Daoy (cell line): ENCODE measurements around a stretch of chr10.

DNA sequence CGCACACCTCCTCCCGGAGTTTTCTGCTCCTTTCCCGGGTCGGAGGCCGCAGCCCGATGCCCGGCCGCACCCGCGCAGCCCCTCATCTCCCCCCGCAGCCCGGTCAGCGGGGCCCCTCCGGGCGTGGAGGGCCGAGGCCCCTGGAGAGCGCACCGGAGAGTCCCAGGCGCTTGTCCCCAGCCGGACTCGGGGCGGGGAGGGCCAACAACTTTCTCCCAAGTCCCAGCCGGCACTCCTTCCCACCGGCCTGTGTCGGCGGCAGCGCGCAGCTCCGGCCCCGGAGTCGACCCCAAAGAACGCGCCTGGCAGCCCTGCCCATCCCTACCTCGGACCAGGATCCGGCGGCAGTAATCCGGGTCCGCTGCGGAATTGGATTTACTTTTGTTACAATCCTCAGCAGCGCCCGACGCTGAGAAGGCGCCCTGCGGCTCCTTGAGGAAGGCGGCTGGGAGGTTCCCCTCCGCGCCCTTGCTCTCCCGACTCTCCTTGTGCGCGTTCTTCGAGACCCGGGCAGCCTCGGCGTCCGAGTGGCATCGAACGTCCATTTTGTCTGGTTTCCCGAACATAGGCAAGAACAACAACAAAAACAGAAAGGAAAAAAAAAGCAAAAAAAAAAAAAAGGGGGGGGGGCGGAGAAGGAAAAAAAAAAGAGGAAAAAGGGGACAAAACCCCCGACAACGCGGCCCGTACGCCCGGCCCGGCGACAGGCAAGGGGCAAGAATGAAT lies 416 bp downstream of the VAX1 start:
- RAMPAGE, long total RNA: no peak

- RAMPAGE, long total RNA: no peak
Observed at GRCh38 chr10:117371119-117371499, 4.1 kb downstream of the PDZD8 start.

GRCh38 chr10:117375861-117376224 lies 603 bp upstream of the PDZD8 start:
- RAMPAGE, long total RNA: no peak

- RAMPAGE, long total RNA: no peak
Observed at GRCh38 chr10:117442956-117443490, 67.8 kb upstream of the PDZD8 start.

DNA sequence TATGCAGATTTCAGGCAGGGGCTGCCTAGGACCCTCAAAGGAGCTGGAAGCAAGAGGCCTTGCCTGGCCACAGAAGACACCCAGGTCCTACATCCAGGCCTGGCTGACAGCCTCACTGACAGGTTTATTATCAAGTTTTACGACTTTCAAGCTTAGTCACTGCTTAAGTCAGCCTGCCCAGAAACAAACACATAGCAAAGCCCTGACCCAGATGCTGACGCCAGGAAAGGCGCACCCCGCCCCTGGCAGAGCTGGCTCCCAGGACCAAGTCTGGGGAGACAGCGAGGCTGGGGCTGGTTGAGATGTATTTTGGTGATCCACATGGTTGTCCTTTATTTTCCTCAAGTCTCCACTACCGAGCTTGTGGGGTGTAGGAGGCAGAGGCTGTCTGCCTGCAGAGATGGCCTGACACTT lies 80.7 kb upstream of the EMX2 start:
- RAMPAGE, long total RNA: no peak

GRCh38 chr10:117543967-117544613 lies 1.5 kb downstream of the EMX2 start:
- RAMPAGE, long total RNA: no peak

DNA sequence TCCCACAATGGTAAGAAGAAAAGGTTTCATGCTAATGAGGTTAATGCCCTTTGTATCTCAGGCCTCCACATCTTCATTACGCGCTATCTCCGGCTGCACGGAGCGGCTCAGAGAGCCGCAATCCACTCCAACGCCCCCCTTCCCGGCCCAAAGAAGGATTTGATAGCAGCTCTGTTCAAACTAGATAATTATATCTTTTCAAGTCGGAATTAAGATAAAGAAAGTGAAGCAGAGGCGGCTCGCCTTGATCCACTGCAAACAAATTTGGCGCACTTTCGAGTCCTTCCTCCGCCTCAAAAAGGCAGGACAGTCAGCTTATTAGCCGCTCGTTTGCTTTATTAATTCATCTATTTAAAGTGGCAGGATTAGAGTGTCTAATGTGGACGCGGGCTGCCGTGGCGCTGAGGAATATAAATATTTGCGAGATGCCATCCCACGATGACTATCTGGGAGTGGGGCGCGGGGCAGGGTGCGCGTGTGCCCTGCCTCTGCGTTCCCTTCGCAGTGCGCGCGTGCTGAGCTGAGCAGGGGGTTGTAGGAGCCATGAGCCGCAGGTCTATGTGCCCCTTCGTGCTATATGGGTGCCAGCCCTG lies 8.9 kb downstream of the EMX2 start:
- RAMPAGE, long total RNA: no peak

DNA sequence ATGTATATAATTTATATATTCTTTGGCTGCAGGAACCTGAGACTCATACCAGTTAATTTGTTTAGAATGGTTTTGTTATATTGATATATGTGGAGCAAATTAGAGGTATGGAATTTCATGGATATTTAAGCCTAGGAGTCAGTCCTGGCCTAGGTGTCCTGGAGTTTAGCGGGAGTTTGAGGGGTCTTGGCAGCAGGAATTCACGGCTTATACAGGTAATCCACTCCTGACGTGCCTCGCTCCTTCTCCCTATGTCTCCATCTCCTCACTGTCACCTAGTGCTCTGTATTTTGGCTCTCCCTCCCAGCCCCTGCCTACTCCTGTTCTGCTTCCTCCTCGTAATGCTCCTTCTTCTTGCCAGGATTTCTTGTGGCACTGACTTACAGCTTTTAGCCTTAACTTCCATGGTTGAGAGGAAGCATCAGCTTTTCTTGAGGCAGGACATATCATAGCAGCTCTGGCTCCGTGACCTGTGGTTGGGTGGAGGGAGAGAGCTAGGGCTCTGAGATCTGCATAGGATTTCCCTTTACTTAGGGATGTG lies 10.4 kb upstream of the RAB11FIP2 start:
- RAMPAGE, long total RNA: no peak

- RAMPAGE, long total RNA: no peak
Observed at GRCh38 chr10:118778783-118779171, 24.0 kb upstream of the CACUL1 start.

- RAMPAGE, long total RNA: no peak
Observed at GRCh38 chr10:119073374-119074171, 7.0 kb downstream of the EIF3A start.

- RAMPAGE, long total RNA: no peak
Observed at GRCh38 chr10:119306558-119307136, 99.3 kb downstream of the GRK5 start.

DNA sequence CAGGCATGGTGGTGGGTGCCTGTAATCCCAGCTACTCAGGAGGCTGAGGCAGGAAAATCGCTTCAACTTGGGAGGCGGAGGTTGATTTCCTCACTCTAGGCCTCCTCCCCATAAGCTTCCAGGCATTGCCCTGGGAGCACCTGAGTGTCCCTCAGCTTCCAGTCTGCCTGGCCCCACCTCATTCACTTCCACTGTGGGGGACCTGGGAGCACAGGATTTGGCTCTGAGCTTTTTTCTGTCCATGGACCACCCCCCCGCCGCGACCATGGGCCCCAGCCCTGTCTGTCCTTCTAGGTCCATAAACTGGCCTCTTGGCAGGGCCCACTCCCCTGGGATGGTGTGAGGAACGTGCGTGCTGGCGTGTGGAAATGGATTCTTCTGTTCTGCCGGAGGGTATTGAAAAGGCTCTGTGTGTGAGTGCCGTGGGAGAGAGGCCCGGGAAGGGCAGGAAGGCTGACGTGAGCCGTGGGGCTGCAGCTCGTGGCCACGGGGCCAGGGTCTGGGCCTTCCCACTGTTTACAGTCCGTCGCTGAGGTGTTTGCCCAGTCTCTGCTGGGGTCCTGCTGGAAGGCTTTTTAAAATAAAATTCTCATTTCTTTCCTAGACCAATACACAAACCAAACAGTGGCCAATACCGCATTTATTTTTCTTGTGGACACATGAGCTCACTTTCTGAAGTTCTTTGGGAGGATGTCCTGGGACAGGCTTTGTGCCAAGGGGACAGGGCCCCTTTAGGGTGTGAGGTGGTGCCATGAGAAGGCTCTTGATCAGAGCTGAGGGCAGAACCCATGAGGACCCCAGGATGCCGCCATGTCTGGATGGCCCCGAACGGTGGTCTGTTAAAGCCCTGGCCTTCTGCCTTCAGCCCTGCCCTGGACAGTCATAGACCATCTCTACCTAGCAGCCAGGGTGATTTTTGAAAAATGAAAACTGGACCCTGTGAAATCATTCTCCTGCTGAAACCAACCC lies 123.8 kb downstream of the GRK5 start:
- RAMPAGE, long total RNA: no peak

GRCh38 chr10:119341007-119341945 lies 133.9 kb downstream of the GRK5 start:
- RAMPAGE, long total RNA: no peak

DNA sequence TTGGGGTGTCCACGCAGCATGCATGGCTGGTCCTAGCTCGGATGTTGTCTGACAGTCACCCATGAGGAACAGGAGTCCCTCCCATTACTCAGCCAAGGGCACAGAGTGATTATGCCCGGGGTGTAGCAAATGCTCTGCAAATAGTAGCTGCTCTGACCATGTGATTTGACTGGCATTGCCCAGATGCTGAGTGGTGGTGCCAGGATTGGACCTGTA lies 150.7 kb downstream of the GRK5 start:
- RAMPAGE, long total RNA: no peak

GRCh38 chr10:119395289-119395919 lies 147.1 kb downstream of the RGS10 start:
- RAMPAGE, long total RNA: no peak

DNA sequence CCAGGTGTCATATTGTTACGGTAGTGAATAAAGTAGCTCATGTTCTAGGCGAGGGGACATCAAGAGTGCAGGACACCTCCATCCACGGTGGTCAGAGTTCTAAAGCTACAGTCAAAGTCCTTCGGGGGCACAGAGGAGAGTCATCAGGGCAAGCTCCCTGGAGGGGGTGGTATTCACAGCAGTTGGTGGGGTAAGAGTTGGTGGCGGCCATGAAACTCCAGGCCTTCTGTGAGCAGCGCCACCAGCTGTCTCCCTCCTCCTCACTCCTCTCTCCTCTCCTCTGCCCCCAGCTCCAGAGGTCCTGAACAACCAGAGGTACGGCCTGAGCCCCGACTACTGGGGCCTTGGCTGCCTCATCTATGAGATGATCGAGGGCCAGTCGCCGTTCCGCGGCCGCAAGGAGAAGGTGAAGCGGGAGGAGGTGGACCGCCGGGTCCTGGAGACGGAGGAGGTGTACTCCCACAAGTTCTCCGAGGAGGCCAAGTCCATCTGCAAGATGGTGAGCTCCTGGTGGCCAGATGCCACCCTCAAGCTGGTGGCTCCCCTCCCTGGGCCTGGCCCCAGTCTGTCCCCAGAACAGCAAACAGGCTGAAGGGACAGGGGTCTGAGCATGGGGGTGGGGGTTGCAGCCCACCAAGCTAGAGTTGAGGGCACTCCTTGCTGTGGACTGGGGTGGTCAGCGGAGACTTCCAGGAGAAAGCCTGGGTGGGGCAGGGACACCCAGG lies 99.1 kb downstream of the RGS10 start:
- RAMPAGE, long total RNA: no peak

DNA sequence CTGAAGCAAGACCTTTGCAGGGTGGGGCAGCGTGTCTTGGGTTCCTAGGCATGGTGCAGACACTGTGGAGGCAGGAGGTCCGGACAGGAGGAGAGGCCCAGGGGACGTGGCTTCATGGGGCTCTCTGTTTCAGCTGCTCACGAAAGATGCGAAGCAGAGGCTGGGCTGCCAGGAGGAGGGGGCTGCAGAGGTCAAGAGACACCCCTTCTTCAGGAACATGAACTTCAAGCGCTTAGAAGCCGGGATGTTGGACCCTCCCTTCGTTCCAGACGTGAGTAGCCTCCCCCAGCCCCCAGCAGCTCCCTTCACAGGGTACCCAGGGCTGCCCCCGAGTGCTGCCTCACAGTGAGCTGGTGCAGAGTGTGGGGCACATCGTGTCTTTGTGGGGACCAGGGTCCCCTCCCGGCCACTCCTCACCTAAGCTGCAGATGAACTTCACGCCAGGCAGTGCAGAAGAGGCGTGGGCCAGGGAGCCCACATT lies 94.5 kb downstream of the RGS10 start:
- RAMPAGE, long total RNA: no peak

DNA sequence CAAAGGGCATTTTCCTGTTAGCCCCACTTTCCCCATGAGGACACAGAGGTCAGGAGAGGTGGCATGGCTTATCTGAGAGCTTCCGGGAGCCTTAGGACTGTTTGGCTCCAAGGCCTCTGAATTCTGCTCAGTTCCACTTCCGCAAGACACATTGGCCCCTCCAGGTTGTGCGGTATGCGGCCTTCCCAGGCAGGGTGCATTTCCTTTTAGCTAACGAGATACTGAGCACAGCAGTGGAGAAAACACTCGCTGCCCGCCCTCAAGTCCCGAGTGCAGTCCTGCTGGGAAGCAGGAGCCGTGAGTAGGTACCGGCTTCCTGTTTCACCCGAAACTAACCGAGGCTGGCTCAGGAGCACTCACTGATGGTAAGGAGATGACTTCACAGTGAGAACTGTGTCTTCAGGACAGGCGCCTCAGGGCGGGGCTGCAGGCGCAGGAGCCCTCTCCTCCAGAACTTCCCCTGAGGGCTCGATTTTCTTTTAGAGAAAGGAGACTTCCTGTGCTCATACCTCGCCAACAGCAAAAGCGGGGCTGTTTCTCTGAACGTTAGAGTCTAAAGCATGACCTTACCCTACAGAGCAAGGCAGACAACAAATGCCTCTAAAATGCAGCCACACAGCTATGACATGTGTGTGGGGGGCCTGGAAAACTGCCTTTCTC lies 26.0 kb downstream of the RGS10 start:
- RAMPAGE, long total RNA: no peak

- RAMPAGE, long total RNA: no peak
Observed at GRCh38 chr10:119536062-119537121, 6.1 kb downstream of the RGS10 start.

- RAMPAGE, long total RNA: no peak
Observed at GRCh38 chr10:119542059-119542587, 396 bp downstream of the RGS10 start.